Hematopoietic multipotent progenitor cell (in vitro differentiated cells): ENCODE data around the genes TRIM37 and CLTC.

GRCh38 chr17:57879490-57879859, 29.6 kb upstream of the MRPS23 start:
- CAGE, long polyA plus RNA: no peak

DNA sequence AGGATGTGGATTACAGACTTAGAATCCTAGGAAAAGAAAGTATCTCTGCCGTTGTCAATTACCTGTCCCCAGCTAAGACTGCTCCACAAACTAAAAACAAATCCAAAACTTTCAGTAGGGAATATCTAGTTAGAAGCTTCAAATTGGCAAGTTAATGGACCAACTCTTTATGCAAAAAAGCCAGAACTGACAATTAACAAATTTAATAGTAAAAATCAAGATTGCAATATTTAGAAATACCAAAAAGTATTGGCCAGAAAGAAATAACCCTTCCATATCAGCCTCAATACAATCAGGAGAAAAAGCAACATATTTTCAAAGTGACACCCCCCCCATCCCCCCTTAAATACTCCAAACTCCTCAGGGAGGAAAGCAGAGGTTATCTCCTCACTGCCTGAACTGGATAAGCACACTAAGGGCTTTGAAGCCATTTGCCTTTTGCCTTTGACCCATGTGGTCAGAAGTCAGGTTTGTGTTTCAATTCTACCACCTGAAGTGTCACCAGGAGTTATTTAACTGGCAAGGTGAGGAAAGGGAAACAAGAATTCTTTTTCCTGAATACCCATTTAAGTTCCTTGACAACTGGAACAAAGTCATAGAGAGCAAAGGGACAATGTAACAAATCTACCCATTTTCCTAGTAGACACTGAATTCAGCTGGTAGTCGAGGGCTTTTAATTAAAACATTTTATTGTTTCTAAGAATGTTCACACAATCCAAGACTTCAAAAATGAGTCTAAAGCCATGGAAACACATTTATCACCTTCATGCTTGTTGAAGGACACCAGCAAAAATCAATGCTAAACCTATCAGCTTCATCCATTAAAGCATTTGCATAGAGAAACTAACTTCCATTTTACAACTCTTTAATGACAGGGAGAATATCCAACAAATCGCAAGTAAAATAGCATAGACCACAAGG, 3.5 kb upstream of the VEZF1 start:
- CAGE, long polyA plus RNA: no peak

DNA sequence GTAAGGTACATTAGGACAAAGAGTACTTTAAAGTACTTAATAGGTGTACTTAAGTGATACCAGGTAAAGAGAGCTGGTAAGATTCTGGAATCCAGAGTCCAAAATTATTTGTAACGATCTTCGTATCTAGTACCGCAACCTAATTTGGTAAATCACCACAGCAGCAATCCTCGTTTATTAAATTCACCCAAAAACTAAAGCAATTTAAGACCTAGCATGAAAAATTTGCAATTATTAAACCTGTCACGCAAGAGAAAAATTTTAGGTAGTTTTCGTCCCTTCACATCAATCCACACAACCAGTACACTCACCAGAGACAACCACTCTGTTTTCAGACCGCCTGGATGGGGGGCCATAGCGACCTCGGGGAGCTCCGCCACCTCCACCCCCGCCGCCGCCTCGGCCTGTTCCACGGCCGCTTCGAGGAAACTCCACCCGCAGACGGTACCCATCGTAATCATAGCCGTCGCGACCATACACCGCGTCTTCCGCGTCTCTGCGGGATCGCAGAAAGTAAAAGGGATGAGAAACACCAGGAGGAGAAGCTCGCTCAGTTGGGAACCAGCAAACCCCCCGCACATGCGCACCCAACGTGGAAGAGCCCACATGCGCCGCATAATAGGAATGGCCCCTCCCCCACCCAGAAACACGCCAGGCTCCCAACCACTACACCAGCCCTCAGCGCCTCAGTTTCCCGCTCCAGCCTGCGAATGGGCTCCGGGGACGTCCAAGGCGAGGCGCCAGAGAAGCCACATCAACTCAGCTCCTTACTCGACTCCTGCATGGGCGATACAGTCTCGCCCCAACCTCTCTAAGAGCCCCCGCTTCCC, 799 bp downstream of the SRSF1 start:
- CAGE, long polyA plus RNA: no peak

DNA sequence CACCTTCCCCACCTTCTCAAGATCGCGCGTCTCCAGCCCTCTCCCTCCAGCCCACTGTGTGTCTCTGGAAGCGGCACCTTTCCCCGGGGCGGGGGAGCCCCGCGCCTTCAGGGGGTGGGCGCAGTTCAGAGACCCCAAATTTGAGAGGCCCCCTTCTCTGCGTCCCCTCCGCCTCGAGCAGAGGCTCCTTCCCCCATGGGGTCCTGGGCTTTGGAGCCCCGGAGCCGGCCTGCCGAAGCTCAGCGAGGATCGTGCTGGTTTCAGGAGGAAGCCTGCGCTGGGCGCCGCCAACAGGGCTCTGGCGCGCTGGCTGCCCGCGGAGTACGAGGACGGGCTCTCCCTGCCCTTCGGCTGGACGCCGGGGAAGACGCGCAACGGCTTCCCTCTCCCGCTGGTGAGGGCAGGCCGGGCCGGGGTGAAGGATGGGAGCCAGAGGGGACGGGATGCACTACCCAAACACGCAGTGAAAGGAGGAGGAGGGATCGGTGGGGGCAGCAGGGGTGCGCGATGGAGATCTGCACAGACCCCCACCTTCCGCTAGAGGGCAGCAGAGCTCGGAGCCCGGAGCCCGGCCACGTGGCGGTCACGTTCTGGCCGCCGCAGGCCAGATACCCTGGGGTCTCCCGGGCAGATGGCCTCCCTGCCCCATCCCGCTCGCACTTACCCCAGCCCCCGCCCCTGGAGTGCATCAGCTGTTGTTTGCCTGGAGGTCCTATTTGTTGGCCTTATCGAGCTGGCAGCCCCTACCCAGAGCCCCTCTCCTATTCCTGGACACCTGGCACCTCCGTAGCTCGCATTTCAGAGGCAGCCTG, 11.1 kb downstream of the LPO start:
- CAGE, long polyA plus RNA: no peak

DNA sequence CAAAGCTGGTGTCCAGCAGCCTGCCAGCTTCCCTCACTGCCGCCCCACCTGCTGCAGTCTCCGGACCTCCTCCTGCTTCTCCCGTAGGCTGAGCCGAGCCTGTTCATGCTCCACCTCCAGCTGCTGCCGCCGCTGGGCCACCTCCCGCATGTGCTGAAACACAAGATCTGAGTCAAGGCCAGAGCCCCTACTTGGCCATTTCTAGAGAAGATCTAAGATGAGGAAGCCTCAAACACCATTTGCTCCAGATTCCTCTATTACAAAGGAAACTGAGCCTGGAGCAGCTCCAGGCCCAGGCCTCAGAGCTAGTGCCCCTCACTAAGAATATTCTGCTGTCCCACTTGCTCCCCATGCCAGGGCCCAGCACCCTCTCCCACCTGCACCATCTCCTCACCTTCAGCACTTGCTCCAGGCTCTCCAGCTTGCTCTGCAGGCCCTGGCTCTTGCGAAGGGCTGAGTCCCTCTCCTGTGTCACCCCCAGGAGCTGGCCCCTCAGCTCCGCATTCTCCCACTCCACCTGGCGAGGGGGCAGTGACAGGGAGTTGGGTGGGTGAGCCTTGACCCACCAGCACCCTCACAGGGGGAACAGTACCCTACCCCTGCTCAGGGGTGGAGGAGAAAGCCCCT, 6.2 kb downstream of the TSPOAP1 start:
- CAGE, long polyA plus RNA: no peak

- CAGE, long polyA plus RNA: no peak
Observed at GRCh38 chr17:58323738-58324294, 4.8 kb downstream of the TSPOAP1 start.

DNA sequence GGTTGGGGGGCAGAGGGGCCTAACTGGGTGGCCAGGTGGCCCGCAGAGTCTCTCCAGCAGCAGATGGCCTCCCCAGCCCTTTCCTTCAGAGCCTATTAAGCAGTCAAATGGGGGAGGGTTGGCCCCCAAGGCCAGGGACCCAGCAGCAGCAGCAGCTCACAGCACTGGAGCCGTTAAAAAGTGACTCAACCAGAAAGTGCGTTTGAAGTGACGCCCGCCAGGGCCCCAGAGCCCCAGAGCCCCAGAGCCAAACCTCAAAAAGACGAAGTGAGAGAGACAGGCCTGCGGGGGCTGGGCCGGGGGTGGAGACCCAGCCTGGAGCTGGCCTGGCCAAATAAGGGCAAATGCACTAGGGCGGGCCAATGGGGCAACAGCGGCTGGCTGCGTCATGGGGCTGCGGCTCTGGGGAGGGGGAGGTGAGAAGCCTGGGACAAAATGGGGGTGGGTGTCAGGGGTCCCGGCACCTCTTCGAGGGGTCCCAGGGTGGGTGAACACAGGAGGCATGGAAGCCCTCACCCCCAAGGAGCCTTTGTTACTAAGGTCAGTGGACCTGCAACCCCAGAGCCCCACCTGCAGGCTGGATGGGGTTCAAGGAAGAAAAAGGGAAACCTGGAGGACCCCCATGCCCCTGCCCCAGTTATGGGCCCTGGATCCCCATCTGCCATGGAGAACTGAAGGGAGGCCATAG, 9.5 kb upstream of the TSPOAP1 start:
- CAGE, long polyA plus RNA: no peak

GRCh38 chr17:58364152-58364669, 12.2 kb upstream of the SUPT4H1 start:
- CAGE, long polyA plus RNA: no peak

DNA sequence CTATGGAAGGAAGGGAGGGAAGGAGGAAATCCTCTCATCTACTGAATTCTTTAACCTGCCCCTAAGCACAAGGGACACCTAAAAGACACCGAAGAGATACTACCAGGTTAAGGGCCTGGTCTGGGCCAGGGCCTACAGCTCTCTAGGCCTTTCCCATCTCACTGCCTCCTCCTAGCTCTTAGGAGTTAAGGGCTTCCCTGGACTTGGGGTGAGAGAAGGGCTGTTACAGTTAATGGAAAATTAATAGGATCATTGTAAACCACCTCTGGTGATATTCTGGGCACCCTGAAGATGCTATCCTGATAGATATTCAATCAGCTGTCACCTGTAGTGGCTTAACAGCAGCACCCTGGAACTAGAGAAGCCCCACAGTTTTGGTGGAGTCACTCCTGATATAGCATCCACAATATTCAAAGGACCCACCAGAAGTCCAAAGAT, 1.4 kb upstream of the MTMR4 start:
- CAGE, long polyA plus RNA: no peak

DNA sequence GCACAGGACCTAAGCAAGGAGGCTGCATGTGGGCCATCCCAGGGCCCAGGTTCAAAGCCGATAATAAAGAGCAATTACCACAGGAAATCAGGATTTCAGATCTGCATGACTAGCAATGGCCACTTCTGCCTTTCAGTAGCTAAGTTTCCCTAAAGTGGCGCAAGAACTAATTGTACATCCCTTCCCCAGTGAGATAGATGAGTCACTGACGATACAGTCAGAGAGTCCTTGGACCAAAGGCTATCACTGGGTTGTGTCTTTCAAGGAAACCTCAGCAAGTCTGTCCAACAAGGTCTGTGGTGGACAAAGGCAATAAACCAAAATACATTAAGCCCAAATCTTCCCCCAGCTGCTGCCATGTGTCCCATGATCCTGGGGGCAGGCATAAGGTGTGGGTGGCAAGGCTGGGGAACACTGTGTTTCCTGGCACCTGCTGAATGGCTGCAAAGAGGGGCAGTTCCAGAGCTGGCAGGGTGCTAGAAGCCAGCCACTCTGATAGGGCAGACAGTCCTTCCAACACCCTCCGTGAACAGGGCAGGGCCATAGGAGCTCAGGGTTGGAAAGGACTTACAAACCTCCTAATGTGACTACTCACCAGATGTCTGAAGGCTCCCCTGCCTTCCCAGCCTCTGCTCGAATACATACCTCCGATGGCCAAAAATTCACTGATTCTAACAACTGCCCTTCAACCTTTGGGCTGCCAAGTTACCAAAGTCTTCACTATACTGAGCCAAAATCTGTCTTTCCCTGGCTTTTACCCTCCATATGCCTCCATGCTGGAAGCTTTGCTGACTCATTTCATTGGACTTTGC, 9.1 kb downstream of the SEPTIN4 start:
- CAGE, long polyA plus RNA: no peak

GRCh38 chr17:58611258-58611474, 67.0 kb upstream of the SEPTIN4 start:
- CAGE, long polyA plus RNA: no peak

GRCh38 chr17:58679854-58680252, 12.0 kb downstream of the IGBP1C start:
- CAGE, long polyA plus RNA: no peak

DNA sequence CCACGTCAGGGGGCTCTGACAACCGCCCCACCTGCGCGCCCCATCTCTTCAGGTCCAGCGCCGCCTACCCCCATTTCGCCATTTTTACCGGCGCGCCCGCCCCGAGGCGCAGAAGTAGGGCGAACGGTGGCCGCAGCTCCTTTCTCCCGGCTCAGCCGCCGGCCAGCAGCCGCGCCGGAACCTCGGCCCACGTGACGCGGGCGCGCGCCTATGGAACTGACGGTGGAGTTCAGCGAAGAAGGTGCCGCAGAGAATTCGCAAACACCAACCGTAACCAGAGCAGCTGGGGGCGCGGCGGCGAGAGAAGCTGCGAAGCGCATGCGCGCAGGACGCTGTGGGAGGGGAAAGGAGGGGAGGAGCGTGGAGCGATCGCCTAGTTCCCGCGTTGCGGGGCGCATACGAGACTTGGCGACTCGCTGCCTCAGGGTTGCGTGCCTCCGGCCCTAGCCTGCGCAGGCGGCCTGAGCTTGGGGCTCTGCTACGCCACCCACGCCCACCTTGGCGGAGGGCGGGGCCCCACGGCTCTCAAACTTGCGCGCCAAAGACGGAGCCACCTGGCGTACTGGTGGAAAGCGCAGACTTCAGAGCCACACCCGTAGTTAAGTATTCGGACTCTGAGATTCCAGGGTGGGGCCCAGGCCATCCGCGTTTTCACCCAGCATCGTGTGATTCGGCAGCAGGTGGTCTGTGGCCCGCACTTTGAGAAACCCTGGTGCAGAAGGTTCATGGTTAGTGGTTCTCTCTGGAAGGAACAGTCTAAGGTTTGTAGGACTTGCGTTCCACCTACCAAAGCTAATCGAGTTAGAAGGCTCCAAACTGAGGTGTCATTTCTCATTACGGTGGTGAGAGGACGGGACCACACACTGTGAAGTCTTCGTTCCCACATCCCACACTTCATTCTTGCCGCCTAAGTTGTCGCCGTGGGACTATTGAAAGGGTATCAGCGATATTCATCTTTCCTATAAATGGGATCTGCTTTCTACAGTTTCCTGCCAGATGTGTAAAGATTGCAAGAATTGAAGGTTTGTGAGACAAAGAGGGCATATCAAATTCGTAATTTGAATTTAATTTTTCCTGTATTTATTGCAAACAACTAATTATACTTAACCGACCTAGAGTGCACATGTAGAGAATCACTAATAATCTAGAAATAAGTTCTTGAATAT, at the start of gene TRIM37:
TRIM37 (minus strand) TSS at position 311 of the 1,166 bp plus-strand sequence.
- CAGE, long polyA plus RNA: start-site peak on the plus strand centred at position 517 of the sequence, 55 bp wide, 12 reads

DNA sequence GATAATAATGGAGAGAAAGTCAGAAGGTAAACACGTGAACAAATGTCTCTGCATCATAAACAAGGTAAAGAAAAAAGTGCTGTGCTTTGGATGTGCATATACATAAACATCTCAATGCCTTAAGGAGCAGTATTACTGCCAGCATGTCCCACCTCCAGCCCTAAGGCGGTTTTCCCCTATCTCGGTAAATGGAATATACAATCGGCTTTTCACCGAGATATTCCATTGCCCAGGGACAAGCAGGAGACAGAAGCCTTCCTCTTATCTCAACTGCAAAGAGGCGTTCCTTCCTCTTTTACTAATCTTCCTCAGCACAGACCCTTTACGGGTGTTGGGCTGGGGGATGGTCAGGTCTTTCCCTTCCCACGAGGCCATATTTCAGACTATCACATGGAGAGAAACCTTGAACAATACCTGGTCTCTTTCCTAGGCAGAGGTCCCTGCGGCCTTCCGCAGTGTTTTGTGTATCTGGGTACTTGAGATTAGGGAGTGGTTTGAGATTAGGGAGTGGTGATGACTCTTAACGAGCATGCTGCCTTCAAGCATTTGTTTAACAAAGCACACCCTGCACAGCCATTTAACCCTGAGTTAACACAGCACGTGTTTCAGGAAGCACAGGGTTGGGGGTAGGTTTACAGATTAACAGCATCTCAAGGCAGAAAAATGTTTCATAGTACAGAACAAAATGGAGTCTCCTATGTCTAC, 41.1 kb upstream of the YPEL2 start:
- CAGE, long polyA plus RNA: no peak

GRCh38 chr17:59350708-59351062, 19.2 kb downstream of the YPEL2 start:
- CAGE, long polyA plus RNA: no peak

DNA sequence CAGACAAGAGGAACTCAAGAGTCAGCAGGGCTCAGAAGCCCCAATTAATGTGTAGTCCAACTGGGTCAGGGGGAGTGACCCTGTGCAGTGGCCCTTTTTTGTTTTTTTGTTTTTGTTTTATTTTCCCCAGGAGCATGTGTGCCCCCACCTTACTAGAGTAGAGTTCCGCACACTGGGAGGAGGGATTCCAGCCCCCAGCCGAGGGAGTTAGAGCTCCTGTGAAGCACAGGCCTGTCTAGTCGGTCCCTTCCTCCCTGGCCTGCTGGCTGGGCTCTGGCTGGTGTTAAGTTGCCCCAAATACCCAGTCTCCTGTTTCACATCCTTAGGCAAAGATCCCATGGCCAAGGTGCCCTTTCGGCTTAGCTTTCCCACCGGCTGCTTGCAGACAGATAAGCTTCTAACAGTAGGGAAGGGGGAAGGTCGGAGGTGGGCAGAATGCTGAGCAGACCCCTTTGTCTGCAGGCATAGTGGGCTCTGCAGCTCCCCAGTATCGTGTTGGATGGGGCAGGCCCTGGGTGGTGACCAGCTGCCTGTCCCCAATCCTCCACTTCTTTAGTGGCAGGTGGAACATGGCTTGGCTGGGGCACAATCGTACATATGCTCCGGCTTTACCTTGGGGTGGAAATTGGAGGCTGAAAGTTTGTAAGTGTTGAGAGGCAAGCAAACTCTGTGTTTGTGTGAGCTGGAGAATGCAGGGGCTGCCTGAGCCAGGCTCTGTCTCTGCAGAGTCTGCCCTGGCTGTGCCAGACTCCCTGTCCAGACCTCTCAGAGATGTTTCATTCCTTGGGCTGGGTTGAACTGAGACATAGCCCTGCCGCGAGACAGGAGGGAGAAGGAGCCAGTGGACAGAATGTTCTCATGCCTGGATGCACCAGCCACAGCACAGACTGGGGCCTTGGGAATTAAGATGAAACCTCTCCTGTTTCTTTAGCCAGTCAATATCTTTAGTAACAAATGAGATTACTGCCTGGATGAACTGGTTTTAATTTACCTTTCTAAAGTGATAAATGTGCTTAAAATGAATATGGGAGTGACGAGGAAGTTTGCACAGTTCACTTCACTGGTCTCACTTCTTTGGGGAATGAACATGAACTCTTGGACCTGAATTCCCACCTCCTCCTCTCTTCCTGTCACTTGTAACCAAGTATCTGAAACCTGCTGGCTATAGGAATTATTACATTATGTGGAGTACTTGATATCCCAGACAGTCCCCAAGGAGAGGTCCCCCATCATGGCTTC, 39.8 kb downstream of the YPEL2 start:
- CAGE, long polyA plus RNA: no peak

GRCh38 chr17:59616369-59616819, 3.3 kb upstream of the CLTC start:
- CAGE, long polyA plus RNA: no peak

DNA sequence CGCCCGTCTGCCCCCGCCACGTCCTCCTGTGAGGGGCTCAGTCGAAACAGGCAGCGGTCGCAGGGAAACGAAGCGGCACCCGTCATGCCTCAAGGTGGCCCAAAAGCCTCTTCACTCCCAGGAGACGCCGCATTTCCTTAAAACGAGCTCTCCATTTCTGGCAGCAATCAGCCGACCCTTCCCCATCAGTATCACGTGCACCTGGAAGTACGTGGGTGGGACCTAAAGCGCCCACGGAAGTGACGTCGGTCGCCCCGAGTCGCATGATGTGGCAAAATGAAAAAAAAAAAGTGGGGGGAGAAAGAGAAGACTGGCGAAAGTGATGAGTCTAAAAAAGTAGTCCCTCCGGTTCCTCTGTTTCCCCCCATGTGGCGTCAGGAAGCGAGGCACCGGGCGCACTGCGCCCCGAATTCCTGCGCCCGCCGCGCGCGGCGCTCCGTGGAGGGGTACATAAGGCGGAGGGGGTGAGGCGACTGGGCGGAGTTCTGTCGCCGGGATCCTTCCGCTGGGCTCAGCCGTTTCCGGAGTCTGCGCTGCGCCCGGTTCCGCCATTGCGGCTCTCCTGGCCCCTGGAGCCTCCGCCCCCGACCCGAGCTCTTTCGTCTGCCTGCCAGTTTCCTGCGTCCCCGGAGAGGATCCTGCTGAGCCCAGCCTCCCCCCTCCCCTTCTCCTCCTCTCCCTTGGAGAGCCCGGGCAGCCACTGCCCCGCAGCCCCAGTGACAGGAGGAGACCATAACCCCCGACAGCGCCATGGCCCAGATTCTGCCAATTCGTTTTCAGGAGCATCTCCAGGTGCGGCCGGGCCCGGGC, at the start of gene CLTC:
CLTC (plus strand) TSS at position 514 of the 810 bp plus-strand sequence.
- CAGE, long polyA plus RNA: no peak

DNA sequence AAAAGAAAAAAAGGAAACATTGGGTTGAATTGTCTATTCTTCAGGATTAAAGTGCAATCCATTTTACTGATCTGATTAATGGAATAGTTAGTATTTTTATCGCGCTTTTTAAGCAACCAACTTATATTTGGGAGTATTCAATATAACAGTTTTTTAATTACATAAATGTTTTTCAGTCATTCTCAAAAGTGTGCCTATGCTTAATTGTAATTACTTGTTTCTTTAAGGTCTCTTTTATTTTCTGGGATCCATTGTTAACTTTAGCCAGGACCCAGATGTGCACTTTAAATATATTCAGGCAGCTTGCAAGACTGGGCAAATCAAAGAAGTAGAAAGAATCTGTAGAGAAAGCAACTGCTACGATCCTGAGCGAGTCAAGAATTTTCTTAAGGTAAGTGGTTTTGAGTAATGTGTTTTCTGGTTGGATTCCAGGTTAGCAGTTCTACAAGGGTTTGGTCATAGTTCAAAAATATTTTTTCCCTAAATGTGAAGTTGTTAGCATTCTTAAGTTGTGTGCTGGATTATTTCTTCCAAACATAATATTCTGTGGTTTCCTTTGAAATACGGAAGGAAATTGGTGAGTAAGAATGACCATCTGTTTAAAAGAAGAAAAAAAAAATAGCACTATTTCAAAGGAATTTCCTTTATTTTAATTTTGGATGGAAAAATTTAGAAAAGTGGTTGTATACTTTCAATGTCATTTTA, 38.5 kb downstream of the PTRH2 start:
- CAGE, long polyA plus RNA: no peak

DNA sequence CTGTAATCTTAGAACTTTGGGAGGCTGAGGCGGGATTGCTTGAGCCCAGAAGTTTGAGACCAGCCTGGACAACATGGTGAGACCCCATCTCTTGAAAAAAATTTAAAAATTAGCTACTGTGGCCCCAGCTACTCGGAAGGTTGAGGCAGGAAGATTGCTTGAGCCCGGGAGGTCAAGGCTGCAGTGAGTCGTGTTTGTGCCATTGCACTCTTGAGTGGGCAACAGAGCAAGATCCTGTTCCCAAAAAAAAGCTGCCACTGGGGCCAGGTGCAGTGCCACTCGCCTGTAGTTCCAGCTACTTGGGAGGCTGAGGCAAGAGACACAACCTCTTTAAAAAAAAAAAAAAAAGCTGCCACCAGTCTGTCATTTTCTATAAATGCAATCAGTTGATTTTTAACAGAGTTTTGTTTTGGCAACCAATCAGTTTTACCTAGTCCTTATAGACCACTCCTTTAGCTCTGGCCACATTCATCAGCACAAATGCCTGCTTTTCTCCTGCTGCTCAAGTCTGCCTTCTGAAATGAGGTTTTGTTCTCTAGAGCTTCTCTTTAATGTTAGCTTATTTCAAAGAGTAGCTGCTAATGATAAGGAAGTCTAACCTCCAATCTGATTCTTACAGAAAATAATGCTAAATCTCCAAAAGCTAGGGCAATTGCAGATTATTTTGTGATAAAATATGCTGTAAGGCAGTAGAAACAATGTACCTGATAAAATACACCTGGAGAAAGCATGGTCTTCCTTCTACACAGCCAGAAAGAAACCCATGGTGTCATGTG, 64.9 kb downstream of the TUBD1 start:
- CAGE, long polyA plus RNA: no peak